Body of pancreas (tissue), 2 donors: ENCODE results near the genes TRMT2B, TMEM35A, ARMCX1 and ZMAT1.

DNA sequence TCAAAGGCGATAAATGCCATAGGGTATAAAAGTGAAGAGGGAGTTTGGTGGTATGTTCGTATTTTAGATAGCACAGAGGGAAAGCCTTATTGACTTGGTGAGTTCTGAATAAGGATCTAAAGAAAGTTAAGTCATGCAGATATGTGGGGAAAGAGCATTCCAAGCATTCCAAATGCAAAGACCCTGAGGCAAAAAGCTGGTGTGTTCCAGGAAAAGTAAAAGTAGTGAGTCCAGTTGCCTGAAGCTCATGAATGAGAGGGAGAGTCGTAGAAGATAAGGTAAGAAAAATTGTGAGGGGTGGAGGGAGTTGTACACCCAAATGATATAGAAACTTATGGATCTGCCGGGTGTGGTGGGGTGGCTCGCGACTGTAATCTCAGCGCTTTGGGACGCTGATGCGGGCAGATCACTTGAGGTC is 426.7 kb downstream of the RPA4 start:
- PRO-cap = no peak
- RAMPAGE, long total RNA, 2 experiments = no peak in any of the 2 experiments

DNA sequence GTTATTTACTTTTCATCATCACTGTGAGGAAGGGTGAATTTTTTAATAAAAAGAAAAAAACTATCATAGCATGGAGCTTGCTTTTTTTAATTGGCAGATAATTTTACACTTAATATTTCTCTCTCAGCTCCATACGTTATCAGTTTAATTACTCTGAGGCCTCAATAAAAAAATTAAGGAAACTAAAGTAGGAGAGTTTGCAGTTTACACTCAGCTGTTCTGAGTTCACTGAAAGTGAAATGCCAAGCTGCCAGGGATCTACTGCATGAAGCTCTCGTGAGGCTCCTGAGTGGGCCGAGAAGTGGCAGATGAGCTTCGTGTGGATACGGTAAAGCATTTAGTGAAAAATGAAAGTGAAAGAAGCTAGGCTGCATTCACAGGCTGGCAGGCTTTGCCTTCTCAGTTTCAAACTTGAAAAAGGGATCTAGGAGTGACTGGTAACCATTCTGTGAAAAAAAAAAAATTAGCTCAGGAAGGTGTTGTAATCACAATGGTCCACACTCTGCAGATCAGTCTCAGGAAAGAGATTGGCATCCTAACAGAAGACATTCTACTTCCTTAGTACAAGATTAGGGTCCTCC is 679.8 kb downstream of the RPA4 start:
- PRO-cap = no peak
- RAMPAGE, long total RNA, 2 experiments = no peak in any of the 2 experiments

GRCh38 chrX:99469197-99469428 is 941.0 kb downstream of the PCDH19 start:
- PRO-cap = no peak
- RAMPAGE, long total RNA, 2 experiments = no peak in any of the 2 experiments

GRCh38 chrX:100494516-100494921 is 84.4 kb upstream of the PCDH19 start:
- PRO-cap = no peak
- RAMPAGE, long total RNA, 2 experiments = no peak in any of the 2 experiments

GRCh38 chrX:100593749-100594190 is 9.0 kb downstream of the TNMD start:
- PRO-cap = no peak
- RAMPAGE, long total RNA, 2 experiments = no peak in any of the 2 experiments

- PRO-cap = bidirectional peak, plus-strand start at chrX:101051651, minus-strand start at chrX:101051667; bidirectional peak, plus-strand start at chrX:101052173, minus-strand start at chrX:101052096
- RAMPAGE, long total RNA, 2 experiments = start-site peak on the minus strand in 2 of 2 experiments, at chrX:101052105-101052120 at its widest, 78 to 100 reads per replicate
Measured at GRCh38 chrX:101051219-101052421, at the start of gene TRMT2B. TSS of gene TRMT2B (minus strand) at chrX:101052111.

GRCh38 chrX:101078634-101079354 is at the start of gene TMEM35A:
TSS of gene TMEM35A (plus strand) at chrX:101078879.
- PRO-cap = no peak
- RAMPAGE, long total RNA, 2 experiments = no peak in any of the 2 experiments

DNA sequence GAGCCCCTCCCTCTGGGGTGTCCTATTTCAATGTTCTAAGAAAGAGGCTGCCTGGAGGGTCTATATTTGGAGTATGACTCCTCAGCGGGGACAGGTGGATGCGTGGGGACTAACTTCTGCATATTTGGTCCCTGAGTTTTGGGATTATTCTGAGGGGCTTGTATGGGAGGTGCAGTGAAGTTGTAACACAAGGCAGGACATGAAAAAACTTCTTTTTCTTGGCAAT is 1.5 kb upstream of the ARMCX4 start:
- PRO-cap = no peak
- RAMPAGE, long total RNA, 2 experiments = no peak in any of the 2 experiments

- PRO-cap = unidirectional peak, plus-strand start at chrX:101550519
- RAMPAGE, long total RNA, 2 experiments = start-site peak on the plus strand in 2 of 2 experiments, at chrX:101550495-101550594 at its widest, 19 to 71 reads per replicate
Measured at GRCh38 chrX:101550090-101550743, at the start of gene ARMCX1. TSS of gene ARMCX1 (plus strand) at chrX:101550547.

GRCh38 chrX:101550744-101551882 is 766 bp downstream of the ARMCX1 start:
- PRO-cap = no peak
- RAMPAGE, long total RNA, 2 experiments = no peak in any of the 2 experiments

DNA sequence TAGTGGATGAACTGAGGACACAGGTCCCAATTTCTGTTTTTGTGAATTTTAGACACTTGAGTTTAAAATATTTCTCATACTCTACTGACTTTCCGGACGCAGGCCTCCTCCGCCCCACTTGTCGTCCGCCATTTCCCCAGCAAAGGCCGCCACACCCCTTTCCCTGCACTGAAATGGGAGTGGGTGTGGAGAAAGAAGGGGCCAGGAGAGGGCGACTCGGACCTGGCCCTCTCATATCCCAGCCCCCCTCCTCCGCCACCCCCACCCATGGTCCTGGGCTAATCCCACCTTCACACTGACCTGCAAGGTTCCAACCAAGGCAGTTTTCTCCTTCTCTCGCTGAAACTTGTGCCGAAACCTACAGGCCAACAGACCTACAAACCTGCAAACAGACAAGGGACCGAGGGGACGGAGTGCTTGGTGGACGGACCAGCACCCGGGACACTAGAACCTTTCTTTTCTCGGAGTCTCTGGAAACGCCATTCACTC is 553 bp downstream of the ARMCX6 start:
- PRO-cap = bidirectional peak, plus-strand start at position 391 of the sequence, minus-strand start at position 129 of the sequence
- RAMPAGE, long total RNA, 2 experiments = no peak in any of the 2 experiments

GRCh38 chrX:101931456-101932346 is at the start of gene ZMAT1:
TSS of gene ZMAT1 (minus strand) at chrX:101932027.
- PRO-cap = bidirectional peak, plus-strand start at chrX:101931652, minus-strand start at chrX:101931553; bidirectional peak, plus-strand start at chrX:101931949, minus-strand start at chrX:101932079
- RAMPAGE, long total RNA, 2 experiments = no peak in any of the 2 experiments

GRCh38 chrX:102142161-102142665 is 13.6 kb downstream of the BEX5 start:
- PRO-cap = no peak
- RAMPAGE, long total RNA, 2 experiments = start-site peak on the minus strand in 1 of 2 experiments, at chrX:102142436-102142481 at its widest, 5 reads per replicate

GRCh38 chrX:102906055-102906819 is 30.8 kb upstream of the RAB40AL start:
- PRO-cap = no peak
- RAMPAGE, long total RNA, 2 experiments = no peak in any of the 2 experiments

DNA sequence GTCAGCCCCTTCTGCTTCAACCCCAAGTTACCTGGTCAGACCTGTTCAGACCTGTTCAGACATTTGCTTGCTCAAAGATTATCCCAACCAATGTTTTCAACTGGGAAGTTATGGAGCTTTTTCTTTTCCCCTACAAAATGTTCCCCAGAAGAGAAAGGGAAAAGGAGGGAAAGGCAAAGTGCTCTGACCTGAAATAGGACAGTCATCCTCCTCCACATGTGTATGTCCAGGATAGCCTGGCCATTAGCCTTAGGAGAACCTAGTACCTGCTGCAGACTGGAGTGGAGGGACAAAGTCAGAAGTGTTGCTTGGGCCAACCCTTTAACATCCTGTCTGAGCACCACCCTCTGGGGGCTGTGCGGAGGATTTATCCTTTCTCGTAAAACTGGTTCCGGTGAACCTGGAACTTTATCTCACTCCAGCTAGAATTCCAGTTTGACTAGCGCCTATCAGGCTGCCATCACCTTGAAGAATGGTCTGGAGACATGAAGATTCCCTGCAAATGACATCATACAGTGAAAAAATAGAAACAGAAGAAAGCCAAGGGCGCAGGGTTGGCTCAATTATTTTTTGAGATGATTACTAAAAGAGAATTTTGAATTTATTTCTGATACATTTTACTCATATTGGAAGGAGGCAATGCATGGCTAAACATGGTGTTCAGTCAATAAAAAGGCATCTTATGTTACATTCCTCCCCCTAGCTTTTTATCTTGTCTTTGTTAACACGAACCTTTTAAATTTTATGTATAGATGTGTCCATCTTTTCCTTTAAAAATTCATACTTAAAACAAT is 4.0 kb downstream of the TCEAL8 start:
- PRO-cap = no peak
- RAMPAGE, long total RNA, 2 experiments = no peak in any of the 2 experiments

DNA sequence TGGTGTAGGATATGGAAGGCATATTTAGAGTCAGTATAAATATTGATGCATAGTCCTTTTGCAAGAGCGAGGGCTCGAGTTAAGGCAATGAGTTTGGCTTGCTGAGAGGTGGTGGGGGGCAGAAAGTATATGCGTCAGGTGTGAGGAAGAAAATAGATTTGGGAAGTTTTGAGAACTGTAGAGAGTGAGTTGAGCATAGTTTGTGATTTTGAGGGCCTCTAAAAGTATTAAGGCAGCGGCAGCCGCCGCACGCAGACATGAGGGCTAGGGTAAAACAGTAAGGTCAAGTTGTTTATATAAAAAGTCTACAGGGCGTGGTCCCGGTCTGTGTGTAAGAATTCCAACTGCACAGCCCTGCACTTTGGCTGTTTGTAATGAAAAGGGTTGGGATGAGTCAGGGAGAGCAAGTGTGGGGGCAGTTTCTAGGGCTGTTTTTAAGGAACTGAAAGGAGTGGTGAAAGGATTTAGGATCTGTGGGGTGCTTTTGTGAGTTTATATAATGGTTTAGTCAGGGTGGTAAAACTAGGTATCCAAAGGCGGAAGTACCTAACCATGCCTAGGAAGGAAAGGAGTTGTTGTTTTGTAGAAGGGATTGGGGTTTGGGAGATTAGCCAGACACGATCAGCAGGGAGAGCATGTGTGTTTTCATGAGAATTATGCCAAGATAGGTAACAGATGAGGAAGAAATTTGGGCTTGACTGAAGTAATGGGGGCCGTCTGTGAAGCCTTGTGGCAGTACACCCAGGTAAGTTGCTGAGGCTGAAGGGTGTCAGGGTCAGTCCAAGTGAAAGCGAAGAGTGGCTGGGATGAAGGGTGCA is 55.0 kb downstream of the BEX3 start:
- PRO-cap = no peak
- RAMPAGE, long total RNA, 2 experiments = no peak in any of the 2 experiments

GRCh38 chrX:103517299-103517618 is 2.0 kb downstream of the RAB40A start:
- PRO-cap = no peak
- RAMPAGE, long total RNA, 2 experiments = no peak in any of the 2 experiments

GRCh38 chrX:103586013-103586286 is 635 bp downstream of the TCEAL4 start:
- PRO-cap = bidirectional peak, plus-strand start at chrX:103586083, minus-strand start at chrX:103585874
- RAMPAGE, long total RNA, 2 experiments = no peak in any of the 2 experiments

- PRO-cap = no peak
- RAMPAGE, long total RNA, 2 experiments = no peak in any of the 2 experiments
Measured at GRCh38 chrX:103631062-103631482, 2.3 kb downstream of the TCEAL1 start.

DNA sequence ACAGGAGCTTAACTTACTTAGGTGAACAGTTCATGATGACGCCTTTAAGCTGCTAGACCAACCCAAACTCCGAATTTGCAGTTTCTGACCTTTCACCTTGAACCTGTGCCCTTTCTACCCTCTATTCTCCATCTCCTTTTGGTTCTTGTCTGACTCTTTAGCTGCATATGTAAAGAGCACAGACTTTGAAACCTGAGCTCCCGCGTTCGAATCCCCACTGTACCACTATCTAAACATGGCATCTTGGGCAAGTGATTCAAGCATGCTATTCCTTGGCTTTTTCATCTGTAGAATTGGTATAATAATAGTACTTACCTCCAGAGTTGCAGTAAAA is 398 bp upstream of the SLC25A53 start:
- PRO-cap = no peak
- RAMPAGE, long total RNA, 2 experiments = no peak in any of the 2 experiments